Metastatic Pancreatic Carcinoma in the Ovary (tissue), 1 donor: ENCODE results near the genes P2RX3, PRG3, UBE2L6 and CTNND1.

DNA sequence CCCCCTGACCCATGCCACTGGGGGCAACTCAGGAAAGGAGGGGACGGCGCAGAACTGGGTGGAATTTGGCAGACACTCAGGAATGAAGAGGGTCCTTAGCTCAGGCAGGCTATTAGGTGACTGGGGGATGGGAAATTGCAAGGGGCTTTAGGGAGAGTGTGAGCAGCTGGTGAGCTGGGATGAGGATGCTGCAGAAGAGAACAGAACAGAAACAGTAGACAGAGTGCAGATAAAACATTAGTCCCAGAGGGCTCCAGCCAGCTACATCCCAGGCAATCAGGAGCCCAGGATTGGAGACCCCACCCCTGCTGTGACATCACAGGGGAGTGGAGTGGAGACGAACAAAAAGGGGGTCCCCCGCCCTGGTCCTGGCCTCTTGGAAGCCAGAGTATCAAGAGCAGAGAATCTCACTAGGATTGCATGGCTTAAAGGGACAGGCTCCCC lies at the start of gene P2RX3:
Gene P2RX3, plus strand, starts transcription at position 371 of the 444 bp plus-strand sequence.
- PRO-cap, result no peak

DNA sequence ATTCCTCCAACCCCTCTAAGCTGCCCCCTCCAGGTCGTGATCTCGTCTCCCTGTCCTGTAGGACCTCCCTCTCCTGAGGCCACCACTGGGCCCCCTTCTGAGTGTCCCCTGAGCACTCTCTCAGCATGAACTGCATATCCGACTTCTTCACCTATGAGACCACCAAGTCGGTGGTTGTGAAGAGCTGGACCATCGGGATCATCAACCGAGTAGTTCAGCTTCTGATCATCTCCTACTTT lies 193 bp downstream of the P2RX3 start:
- PRO-cap, result no peak

DNA sequence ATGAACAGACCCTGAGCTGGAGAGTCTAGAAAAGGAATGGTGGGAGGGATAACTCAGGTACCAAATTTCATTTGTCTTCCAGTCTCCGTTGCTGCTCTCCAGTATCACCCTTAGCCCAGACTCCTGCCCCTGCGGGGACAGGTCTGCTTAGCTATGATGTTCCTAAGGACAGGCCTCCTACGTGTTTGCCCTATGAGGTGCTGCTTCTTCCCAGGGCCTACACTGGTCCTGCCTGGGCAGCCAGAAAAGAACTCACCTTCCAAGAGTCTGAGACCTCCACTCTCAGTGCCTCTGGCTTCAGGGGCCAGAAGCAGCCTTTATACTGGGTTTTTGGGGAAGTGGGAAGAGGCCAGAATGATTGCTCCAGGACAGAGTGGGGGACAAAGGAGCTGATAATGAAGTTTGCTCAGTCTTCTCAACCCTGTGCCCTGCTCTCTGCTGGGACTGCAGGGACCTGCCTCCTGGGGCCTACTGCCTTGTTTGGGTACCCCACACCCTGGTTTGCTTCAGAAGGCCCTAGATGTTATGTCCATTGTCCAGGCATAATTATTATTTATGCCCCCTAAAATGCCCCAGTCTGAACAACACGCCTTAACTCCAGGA lies at the start of gene PRG3:
Gene PRG3, minus strand, starts transcription at position 293 of the 603 bp plus-strand sequence.
- PRO-cap, result no peak

DNA sequence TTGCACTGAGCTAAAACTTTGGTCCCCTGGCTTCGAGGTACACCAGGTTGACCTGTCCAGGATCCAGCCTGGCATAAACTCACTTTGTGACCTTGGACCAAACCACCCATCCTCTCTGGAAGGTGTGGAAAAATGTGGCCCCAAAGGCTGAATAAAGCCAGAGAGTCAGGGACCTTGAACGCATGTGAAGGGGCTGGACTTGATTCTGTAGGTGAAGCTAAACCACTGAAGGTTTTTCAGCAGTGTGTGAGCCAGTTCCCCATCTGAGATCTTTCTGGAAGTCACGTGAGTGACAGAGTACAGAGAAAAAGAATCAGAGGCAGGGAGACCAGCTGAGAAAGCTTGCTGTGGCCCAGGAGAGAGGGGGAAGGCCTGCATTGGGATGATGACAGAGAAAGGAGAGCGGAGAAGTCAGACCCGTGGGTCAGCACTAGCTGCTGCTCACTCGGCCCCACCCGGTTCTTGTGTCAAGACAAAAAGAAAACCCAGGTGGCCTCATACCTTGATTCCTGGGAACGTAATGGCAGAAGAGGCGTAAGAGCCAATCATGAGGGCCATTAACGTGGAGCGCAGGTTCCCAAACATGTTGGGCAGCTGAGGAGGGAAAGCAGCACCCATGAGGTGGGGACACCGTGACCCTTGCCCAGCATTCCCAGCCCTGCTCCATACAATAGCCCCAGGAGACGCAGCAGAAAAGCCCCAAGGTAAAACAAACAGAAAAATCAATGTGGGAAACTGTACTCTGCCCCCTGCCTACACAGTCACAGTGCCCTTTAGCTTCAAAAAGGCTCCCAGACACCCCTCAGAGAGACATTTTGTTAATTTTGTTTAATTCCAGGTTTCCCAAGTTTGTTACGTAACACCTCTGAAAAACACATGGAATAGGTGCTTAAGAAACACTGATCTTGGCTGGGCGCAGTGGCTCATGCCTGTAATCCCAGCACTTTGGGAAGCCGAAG lies 18.0 kb downstream of the SLC43A1 start:
- PRO-cap, result no peak

DNA sequence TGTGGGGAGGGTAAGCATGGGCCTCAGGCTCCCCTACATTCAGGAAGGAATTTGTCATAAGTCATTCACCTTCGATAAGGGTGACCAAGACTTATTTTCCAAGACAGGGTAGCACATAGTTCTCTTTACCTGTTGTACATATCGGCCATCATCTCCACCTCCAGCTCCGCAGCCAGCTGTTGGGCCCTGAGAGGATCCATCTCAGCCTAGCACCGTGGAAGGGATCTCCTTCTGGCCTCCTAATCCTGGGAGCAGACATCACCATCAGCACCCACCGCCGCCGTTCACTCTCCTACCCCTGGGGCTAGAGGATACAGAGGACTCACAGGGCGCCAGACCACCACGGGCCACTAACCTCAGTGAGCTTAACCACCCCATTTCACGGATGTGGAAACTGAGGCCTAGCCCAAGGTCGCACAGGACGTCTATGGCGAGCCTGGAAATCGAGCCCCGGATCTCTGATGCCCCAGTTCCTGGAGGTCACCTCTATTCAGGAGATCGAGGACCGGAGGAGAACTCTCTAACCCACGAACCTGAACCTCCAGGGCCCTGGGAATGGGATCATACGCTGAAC lies 477 bp downstream of the TIMM10 start:
- PRO-cap, result no peak

DNA sequence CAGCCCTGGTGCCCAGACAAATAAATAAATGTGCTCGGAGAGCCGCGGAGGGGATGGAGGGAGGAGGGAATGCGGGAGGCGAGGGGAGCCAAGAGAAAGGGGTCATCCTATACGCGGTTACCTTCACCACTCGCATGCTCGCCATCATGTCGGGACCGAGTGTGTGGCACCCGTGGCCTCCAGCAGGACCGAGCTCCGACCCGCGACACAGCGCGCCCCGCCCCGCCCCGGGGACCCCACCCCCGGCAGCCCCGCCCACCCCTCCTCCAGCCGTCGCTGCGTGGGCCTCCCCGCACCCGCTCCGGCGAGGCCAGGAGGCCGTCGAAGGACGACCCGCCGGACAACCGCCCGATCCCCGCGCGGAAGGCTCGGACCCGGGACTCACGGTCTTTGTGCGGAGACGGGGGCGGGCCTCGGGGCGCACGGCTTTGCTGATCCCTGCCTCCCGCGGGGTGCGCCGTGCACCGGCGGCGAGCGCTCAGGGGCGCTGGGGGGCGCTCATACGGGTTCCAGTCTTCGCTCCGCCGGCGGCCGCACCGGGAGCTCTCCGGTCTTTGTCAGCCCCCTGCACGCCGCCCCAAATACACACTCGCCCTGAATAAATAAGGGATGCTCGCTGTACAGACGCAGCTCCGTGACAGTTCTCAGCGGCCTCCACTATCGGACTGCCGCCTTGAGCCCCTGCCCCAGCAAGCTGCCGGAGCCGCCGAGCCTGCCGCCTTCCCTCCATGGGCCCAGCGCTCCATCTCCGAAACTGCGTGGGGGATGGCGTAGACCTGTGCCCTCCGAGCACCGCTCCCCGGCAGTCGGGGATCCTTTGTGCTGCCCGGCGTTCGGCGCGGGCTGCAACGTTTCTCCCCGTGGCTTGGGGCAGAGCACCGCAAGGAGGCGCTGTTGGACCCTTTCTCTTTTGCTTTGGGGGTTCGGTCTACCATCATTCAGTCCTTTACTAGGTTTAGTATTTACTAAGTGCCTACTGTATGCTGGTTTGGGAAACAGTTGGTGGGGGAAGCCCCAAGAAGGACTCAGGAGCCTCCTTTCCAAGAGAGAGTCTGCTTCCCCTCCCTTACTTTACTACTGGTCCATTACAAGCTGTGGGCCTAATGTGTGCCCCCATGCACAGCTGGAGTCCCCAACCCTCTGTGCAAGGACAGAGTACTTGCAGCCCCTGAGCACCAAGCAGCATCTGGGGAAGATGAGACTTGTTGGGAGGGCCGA lies at the start of gene UBE2L6:
Gene UBE2L6, minus strand, starts transcription at position 209 of the 1,218 bp plus-strand sequence.
- PRO-cap, result bidirectional peak, plus-strand start at position 269 of the sequence, minus-strand start at position 157 of the sequence; bidirectional peak, plus-strand start at position 505 of the sequence, minus-strand start at position 452 of the sequence

DNA sequence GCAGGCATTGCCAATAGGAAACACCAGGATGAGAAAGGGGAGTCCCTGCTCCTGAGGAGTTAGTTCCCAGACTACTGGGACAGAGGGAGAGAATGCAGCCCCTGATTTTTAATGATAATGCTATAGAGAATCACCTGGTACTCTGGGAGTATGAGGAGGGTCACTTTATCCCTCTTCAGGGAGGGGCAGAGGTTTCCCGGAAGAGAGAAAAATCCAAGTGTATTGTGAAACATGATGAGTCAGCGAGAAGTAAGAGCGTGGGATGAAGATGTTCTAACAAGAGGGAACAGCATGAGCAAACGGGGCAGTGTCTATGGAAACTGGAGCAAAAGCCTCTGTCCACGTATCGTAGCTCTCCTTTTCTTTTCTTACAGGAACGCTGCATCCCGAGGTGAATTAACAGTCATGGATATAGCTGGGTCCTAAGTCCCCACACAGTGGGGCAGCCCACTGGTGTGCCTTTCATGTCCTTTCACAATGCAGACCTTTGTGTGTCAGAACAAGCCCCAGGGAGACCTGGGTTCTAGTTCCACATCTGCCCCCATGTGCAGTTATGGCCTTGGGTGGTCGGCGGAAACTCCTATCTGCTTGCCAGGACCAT lies 1.9 kb upstream of the UBE2L6 start:
- PRO-cap, result no peak

GRCh38 chr11:57639147-57639519 lies 10.6 kb downstream of the YPEL4 start:
- PRO-cap, result no peak

GRCh38 chr11:57658019-57658361 lies 428 bp downstream of the CLP1 start:
- PRO-cap, result no peak

GRCh38 chr11:57660772-57661405 lies 3.3 kb downstream of the CLP1 start:
- PRO-cap, result no peak

DNA sequence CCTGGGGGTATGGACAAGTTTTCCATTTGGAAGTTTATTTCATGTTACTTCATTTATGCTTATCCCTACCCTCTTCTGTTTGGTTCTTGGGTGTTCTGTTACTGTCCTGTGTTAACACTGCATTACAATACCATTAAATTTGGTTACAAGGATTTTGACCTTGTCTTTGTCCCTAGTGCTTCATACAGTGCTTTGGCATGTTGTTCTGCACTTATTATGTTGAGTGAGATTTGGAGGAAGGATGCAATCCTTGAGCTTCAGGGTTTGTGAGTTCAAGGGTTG lies 1.2 kb downstream of the SELENOH start:
- PRO-cap, result no peak

- PRO-cap, result bidirectional peak, plus-strand start at chr11:57761802, minus-strand start at chr11:57761617
These were observed at the start of gene CTNND1 for GRCh38 chr11:57761163-57762491. TSS of gene CTNND1 (plus strand) at chr11:57761802.

DNA sequence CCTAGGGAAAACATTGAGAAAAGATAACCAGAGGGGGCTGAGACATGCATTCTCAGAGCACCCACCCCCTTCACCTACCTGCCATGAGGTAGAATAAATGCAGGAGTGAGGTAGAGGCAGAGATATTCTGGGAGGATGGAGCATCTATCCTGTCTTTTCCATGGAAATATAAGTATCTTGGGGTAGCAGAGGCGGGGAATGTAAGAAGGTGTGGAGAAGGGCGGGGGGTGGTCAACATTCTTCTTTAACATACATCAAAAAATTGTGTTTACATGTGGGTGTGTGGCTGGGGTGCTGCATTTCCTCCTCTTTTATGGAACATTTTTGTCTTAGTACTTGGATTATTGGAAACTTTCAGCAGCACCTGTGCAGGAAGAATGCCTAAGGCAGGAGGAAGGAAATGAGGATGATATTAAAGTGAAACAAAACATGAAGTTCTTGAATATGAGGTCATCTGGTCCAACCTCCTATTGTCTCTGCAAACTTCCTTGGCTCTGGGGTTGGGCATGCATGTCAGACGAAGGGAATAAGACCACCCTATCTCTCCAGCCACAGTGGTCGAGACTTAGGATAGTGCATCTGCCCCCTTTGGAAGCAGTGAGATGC lies 20.8 kb upstream of the OR9Q1 start:
- PRO-cap, result no peak

GRCh38 chr11:58058282-58059256 lies 27.8 kb downstream of the OR6Q1 start:
- PRO-cap, result no peak

DNA sequence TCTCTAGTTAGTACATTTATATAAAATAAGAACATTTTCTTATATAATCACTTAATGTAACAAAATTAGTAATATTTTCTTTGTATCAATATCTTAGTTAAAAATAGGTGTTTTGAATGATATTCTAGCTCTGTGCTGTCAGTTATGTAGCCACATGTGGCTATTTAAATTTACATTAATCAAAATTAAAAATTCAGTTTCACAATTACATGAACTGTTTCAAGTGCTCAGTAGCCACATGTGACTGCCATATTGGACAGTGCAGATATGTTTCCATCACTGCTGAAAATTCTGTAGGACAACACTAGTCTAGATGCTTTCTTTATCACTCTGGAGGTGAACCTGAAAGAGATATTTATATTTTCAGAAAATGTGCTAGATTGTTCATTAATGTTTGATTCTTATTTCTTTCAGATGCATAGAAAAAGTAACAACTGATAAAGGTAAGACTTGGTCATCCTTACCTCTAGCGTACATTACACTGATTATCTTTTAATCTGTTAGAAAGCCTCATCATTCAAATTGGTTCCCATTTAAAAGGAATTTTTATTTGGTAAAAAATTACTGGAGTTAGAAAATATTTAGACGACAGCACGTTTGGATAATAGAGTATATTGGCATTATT lies 5.7 kb downstream of the ZFP91 start:
- PRO-cap, result no peak

GRCh38 chr11:58609715-58610650 lies 12.5 kb upstream of the CNTF start:
- PRO-cap, result no peak

GRCh38 chr11:58727054-58727683 lies 4.6 kb downstream of the GLYAT start:
- PRO-cap, result no peak

- PRO-cap, result bidirectional peak, plus-strand start at chr11:58963829, minus-strand start at chr11:58963566
These were observed 24.5 kb downstream of the GLYATL1 start for GRCh38 chr11:58963759-58964154.

- PRO-cap, result no peak
These were observed 73.3 kb upstream of the GLYATL1B start for GRCh38 chr11:59012541-59013458.

- PRO-cap, result unidirectional peak, minus-strand start at chr11:59102312; unidirectional peak, minus-strand start at chr11:59102342
These were observed 4.7 kb upstream of the FAM111B start for GRCh38 chr11:59102253-59102839.